Subcutaneous adipose tissue (tissue), 3 donors: ENCODE measurements around a stretch of chr15.

- PRO-cap = no peak
- RAMPAGE, long total RNA, 3 experiments = no peak in any of the 3 experiments
These were observed 17.7 kb downstream of the RCN2 start for GRCh38 chr15:76949048-76949783.

DNA sequence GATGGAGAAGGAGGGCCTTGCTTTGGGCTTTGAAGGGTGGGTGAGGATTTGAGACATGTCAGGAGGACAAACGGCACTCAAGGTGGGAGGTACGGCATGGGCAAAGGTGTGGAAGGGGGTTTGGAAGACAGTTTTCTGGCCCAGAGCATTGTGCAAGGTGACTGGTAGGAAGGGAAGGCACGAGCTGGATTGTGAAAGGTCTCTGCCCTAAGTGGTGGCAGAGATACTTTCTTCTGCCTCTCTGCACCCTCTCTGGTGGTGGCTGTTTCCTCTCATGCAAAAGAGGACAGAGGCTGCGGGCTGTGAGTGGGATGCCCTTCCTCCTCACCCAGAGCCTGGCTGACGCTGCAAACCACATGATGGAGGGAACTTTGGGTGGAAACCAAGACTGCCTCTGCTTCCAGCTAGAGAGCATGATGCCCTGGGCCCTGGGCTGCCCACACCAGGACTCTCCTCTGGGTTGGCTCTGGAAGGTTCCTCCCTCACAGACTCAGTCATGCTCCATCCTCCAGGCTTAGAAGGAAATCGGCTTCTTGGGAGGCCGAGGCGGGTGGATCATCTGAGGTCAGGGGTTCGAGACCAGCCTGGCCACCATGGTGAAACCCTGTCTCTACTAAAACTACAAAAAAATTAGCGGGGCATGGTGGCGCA is 8.1 kb downstream of the PSTPIP1 start:
- PRO-cap = unidirectional peak, minus-strand start at position 254 of the sequence
- RAMPAGE, long total RNA, 3 experiments = no peak in any of the 3 experiments

- PRO-cap = no peak
- RAMPAGE, long total RNA, 3 experiments = no peak in any of the 3 experiments
These were observed 35.2 kb downstream of the PSTPIP1 start for GRCh38 chr15:77030052-77030634.

GRCh38 chr15:77120351-77121035 is 49.6 kb upstream of the TSPAN3 start:
- PRO-cap = no peak
- RAMPAGE, long total RNA, 3 experiments = no peak in any of the 3 experiments

DNA sequence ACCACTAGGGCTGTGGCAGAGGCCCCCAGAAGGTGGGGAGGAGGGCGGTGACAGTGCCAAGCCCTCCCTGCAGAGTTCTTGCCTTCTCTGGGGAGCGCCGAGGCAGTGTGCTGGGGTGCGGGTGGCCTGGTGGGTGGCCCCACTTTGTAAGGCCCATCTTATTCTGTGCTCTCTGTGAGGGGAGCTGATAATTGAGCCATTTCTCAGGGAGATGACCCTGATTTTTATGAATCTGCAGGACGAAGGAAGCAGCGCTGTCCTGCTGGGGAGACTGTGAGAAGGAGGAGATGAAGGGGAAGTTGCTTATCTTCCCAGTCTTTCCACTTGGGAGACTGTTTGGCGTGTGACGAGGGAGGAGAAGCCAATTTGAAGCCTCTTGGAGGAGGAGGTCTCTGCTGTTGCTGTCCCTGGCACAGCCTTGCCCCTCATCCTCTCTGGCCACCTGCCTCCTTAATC is 104.2 kb downstream of the LINGO1 start:
- PRO-cap = no peak
- RAMPAGE, long total RNA, 3 experiments = no peak in any of the 3 experiments

- PRO-cap = no peak
- RAMPAGE, long total RNA, 3 experiments = no peak in any of the 3 experiments
These were observed 84.4 kb downstream of the LINGO1 start for GRCh38 chr15:77548410-77548698.

GRCh38 chr15:77568781-77569227 is 63.9 kb downstream of the LINGO1 start:
- PRO-cap = no peak
- RAMPAGE, long total RNA, 3 experiments = no peak in any of the 3 experiments

DNA sequence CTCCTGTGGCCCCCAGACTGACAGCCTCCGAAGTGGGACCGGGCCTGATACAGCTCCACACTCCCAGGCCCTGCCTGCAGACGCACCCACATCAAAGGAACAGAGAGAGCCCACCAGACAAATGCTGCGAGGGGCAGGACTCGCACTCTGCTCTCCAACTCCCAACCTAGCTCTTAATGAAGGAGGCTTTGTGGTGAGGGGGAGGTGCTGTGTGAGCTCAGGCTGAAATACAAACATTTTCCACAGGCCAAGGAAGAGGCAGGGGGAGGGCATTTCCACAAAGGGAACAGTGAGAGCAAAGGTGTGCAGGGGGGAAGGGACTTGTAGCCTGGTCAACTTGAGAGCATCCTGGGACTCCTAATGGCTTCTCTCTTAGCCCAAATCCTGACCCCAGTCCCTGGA is 9.7 kb downstream of the LINGO1 start:
- PRO-cap = no peak
- RAMPAGE, long total RNA, 3 experiments = no peak in any of the 3 experiments

- PRO-cap = no peak
- RAMPAGE, long total RNA, 3 experiments = no peak in any of the 3 experiments
These were observed 106.3 kb upstream of the LINGO1 start for GRCh38 chr15:77738838-77739547.

DNA sequence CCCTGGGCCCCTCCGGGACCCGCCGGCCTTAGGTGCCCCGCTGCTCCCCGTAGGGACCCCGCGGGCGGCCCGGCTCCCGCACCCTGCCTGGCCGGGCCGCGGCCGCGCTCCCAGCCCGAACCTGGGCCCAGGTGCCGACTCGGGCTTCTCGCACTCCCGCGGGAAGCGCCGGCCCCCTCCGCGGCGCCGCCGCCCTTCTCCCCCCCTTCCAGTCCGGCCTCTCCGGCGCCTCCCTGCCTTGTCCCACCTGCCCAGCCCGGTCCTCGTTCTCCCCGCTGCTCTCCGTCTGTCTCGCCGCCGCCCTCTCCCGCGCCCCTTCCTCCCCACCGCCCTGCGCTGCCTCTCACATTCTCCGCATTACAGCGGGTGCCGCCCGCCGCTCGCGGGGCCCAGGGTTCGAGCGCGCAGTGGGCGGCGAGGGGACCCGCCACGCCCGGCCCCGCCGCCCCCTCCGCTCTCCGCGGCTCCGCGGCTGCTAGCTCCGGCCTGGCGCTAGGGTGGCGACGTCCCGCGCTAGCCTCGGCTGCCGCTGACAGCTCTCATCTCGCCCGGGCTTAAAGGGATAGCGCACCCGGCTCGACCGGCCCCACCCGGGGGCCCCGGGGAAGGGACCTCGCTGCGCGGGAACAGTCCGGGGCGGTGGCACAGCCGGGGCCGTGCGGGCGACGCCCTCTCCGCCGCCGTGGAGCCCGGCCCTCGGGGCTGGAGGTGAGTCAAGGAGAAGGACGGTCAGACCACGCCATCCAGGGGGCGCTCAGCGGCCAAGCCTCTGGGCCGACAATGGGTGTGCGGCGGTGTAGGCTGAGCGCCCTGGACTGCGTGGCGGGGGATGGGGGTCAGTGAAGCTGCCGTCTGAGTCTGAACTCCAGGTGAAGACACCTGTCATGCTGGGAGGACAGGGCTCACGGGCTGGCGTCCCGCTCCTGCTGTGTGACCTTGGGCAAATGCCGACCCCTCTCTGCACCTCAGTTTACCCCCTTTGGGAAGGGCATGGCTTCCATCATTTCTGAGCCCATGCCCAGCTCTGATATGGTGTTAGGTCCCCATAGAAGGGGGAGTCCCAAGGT is 187.3 kb upstream of the LINGO1 start:
- PRO-cap = no peak
- RAMPAGE, long total RNA, 3 experiments = no peak in any of the 3 experiments

- PRO-cap = no peak
- RAMPAGE, long total RNA, 3 experiments = no peak in any of the 3 experiments
These were observed 59.7 kb downstream of the TBC1D2B start for GRCh38 chr15:78017606-78018340.

DNA sequence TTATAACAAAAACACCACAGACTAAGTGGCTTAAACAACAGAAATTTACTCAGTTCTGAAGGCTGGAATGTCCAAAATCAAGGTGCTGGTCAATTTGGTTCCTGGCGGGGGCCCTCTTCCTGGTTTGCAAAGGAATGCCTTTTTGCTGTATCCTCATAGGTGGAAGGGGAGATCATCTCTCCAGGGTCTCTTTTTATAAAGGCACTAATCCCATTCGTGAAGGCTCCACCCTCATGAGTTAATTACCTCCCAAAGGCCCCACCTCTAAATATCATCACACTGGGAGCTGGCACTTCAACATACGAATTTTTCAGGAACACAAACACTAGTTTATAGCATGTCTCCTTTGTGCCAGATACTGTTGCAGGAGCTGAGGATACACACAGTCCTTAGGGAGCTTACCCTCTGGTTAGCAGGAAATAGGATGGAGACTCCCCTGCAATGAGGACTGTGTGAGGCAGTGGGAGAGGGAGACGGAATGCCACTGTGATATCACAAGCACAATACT is 5.6 kb downstream of the TBC1D2B start:
- PRO-cap = no peak
- RAMPAGE, long total RNA, 3 experiments = no peak in any of the 3 experiments

GRCh38 chr15:78264970-78265255 is 551 bp downstream of the DNAJA4 start:
- PRO-cap = no peak
- RAMPAGE, long total RNA, 3 experiments = no peak in any of the 3 experiments

GRCh38 chr15:78272850-78273230 is 8.5 kb downstream of the DNAJA4 start:
- PRO-cap = no peak
- RAMPAGE, long total RNA, 3 experiments = no peak in any of the 3 experiments

GRCh38 chr15:78374641-78375536 is 34.7 kb downstream of the CRABP1 start:
- PRO-cap = no peak
- RAMPAGE, long total RNA, 3 experiments = no peak in any of the 3 experiments

DNA sequence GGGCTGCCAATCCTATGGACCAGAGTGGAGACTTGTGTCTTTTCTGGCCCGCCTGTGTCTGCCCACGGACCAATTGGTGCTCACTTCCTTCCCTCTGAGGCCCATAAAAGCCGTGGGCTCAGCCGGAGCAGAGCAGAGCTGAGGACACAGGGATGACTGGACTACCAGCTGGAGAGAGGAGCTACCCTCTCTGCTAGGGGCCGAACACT is 31.9 kb upstream of the IREB2 start:
- PRO-cap = no peak
- RAMPAGE, long total RNA, 3 experiments = no peak in any of the 3 experiments

DNA sequence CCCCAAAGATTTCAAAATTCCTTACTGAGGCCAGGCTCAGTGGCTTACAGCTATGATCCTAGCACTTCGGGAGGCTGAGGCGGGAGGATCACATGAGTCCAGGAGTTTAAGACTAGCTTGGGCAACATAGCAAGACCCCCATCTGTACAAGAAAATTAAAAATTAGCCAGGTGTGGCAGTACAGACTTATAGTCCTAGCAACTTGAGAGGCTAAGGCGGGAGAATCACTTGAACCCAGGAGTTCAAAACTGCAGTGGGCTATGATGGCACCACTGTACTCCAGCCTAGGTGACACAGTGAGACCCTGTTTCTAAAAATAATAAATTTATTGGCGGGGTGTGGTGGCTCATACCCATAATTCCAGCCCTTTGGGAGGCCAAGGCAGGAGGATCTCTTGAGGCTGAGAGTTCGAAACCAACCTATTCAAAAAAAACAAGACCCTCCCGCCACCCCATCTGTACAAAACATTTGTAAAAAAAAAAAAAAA is 29.7 kb upstream of the HYKK start:
- PRO-cap = no peak
- RAMPAGE, long total RNA, 3 experiments = no peak in any of the 3 experiments

GRCh38 chr15:78541480-78541986 is 1.3 kb downstream of the PSMA4 start:
- PRO-cap = no peak
- RAMPAGE, long total RNA, 3 experiments = no peak in any of the 3 experiments

DNA sequence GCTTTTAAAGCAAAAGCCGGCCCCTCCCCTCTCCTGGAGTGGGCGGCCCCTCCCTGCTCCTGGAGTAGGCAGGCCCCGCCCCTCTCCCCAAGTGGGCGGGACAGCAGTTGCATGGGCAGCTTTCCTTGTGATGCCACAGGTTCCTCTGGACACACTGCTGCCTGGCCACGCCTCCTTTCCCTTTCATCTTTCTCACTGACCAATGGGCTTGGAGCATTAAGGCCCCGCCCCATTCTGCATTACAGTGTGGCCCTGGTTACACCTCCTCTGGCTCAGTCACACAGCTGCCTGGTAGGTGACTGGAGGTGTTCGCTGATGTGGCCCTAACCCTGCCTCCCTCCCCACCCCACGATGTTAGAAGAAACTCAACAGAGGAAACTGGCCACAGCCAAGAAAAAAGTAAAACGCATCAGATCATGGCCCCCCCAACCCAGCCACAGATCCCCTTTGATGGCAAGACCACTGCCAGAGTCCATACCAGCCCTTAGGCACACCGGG is 84.4 kb downstream of the ADAMTS7 start:
- PRO-cap = no peak
- RAMPAGE, long total RNA, 3 experiments = no peak in any of the 3 experiments

DNA sequence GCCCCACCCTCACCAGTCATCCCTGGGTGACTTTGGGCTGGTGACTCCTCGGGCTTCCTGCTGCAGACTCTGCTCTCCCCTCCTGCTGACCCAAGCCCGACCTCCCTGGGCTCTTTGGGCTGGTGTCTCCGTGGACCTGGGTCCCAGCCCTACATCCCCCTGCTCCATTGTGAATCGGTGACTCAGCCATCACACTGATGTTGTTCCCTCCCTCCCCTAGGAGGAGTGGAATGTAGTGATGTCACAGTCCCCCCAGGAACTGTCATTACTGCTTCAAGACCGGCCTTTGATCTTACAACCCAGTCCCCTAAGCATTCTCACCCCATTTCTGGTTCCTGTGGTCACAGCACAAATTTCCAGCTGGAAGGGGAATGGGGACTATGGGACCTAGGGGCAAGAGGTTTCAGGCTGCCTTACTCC is 83.7 kb downstream of the ADAMTS7 start:
- PRO-cap = no peak
- RAMPAGE, long total RNA, 3 experiments = no peak in any of the 3 experiments